SK-MEL-5 (cell line): Measurements from ENCODE around the gene CLIC4.

RAMPAGE:
- cytosol, long total RNA: no peak
- long total RNA: no peak
- nucleus, long total RNA: no peak
Measured at GRCh38 chr1:24676850-24677962, 34.1 kb downstream of the SRRM1 start.

RAMPAGE:
- cytosol, long total RNA: no peak
- long total RNA: no peak
- nucleus, long total RNA: no peak
Measured at GRCh38 chr1:24704422-24705171, 40.6 kb upstream of the CLIC4 start.

RAMPAGE:
- cytosol, long total RNA: no peak
- long total RNA: no peak
- nucleus, long total RNA: no peak
Measured at GRCh38 chr1:24743369-24743703, 1.9 kb upstream of the CLIC4 start.

GRCh38 chr1:24744650-24745684, at the start of gene CLIC4:
CLIC4 (plus strand) TSS chr1:24745447.
RAMPAGE:
- cytosol, long total RNA: start-site peak on the plus strand at chr1:24745381-24745497, 2,877 and 1,216 reads in 2 replicates
- long total RNA: start-site peak on the plus strand at chr1:24745371-24745487, 1,003 and 586 reads in 2 replicates
- nucleus, long total RNA: no peak

DNA sequence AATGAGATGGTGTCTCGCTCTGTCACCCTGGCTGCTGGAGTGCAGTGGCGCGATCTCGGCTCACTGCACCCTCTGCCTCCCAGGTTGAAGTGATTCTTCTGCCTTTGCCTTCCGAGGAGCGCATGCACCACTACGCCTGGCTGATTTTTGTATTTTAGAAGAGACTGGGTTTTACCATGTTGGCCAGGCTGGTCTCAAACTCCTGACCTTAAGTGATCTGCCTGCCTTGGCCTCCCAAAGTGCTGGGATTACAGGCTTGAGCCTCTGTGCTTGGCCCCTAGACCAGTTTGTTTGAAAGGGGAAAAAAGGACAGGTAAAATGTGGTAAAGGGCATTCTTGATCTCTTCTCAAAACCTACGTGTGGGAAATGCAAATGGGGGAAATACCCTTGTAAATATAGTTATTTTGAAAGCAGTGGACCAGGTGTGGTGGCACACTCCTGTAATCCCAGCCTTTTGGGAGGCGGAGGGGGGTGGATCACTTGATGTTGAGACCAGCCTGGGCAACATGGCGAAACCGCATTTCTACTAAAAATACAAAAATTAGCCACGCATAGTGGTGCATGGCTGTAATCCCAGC, 3.4 kb downstream of the CLIC4 start:
RAMPAGE:
- cytosol, long total RNA: no peak
- long total RNA: no peak
- nucleus, long total RNA: no peak

DNA sequence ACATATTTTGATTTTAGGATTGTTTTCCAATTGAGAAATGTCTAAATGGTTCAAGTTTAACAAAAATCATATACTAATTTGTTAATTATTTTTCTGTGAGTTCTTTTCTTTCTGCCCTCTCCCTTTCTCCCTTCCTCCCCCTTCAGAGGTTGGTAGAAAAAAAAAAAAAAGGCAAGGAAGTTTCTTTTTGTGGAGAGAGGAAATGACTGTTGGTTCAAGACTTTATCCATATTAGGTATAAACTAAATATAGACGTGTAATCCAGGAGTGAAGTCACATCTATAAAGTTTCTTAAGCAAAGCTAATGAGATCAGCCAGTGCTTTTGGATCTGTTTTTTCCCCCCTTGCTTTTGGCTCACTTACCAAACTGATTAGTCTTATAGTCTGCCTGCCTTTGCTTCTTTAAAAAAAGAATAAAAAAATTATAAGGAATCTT, 24.9 kb downstream of the CLIC4 start:
RAMPAGE:
- cytosol, long total RNA: no peak
- long total RNA: no peak
- nucleus, long total RNA: no peak

RAMPAGE:
- cytosol, long total RNA: no peak
- long total RNA: no peak
- nucleus, long total RNA: no peak
Measured at GRCh38 chr1:24915444-24915756, 14.7 kb downstream of the RUNX3 start.

DNA sequence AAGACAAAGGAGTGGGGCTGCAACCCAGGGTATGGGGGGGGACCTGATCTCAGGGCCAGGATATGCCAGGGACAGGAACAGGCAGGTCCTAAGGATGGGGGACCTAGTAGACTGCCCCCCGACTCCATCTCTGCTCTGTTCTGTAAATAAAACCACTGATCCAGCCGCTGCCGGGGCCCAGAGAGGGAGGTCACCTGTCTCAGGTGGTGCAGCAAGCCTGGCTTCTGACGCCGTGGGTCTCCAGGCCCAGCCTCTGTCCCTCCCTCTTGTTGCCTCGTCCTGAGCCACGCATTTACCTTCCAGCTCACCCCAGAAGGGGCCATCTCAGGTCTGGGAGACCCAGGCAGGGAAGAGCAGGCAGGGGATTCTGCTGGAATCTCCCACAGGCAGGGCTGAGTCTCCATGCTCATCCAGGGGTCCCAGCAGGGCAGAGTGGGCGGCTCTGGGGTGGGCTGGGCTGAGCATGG, 13.4 kb downstream of the RUNX3 start:
RAMPAGE:
- cytosol, long total RNA: no peak
- long total RNA: no peak
- nucleus, long total RNA: no peak

GRCh38 chr1:24921980-24923117, 7.7 kb downstream of the RUNX3 start:
RAMPAGE:
- cytosol, long total RNA: no peak
- long total RNA: no peak
- nucleus, long total RNA: no peak

DNA sequence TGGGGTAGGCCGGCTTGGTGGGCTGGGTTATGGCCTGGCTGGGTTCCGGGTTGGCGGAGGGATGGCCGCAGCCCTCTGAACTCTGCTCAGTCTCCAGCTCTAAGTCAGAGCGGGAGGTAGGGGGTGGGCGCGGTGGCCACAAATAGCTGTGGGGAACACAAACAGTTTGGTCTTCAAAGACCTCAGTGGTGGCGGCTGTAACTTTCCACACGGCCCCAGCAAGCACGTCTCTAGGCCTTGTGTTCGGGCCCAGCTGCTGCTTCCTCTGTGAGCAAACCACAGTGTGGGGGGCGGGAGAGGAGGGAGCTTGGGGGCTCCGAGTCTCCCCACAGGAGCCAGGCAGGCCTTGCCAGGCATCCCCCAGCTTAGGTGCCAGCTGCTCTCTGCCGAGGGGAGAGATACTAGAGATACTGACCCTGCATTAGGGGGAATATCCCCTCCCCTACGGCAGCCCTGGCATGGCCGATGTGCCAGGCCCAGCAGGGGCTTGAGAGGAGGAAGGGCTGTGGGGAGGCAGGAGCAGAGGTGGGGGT, 67.5 kb upstream of the RUNX3 start:
RAMPAGE:
- cytosol, long total RNA: no peak
- long total RNA: no peak
- nucleus, long total RNA: no peak

DNA sequence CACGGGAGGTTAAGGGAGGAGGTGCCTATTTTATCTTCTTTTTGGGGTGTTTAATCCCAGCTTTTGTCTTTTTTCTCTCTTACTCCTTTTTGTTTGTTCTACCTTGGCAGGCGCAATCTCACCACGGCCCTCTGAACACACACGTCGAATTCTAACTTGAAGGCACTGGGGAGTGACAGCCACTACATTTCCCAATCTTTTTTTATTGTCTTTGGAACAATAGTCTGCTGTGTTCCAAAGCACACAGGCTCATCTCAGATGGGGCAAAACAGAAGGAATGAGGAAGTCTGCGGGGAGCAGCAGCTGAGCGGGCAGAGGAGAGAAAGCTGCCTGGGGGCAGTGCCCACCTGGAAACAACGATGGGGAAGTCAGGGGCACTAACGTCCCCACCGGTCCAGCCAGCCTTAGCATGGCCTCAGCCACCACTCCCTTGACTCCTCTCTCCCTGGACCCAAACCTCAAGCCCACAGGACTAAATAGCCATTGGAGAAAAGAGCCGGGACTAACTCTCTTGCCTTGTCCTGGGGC, 34.3 kb downstream of the SYF2 start:
RAMPAGE:
- cytosol, long total RNA: no peak
- long total RNA: no peak
- nucleus, long total RNA: no peak

GRCh38 chr1:25239569-25240617, 7.4 kb downstream of the RSRP1 start:
RAMPAGE:
- cytosol, long total RNA: no peak
- long total RNA: no peak
- nucleus, long total RNA: no peak

RAMPAGE:
- cytosol, long total RNA: no peak
- long total RNA: no peak
- nucleus, long total RNA: no peak
Measured at GRCh38 chr1:25245592-25246391, 1.5 kb downstream of the RSRP1 start.

RAMPAGE:
- cytosol, long total RNA: no peak
- long total RNA: no peak
- nucleus, long total RNA: no peak
Measured at GRCh38 chr1:25266417-25266966, 5.8 kb upstream of the RHD start.

DNA sequence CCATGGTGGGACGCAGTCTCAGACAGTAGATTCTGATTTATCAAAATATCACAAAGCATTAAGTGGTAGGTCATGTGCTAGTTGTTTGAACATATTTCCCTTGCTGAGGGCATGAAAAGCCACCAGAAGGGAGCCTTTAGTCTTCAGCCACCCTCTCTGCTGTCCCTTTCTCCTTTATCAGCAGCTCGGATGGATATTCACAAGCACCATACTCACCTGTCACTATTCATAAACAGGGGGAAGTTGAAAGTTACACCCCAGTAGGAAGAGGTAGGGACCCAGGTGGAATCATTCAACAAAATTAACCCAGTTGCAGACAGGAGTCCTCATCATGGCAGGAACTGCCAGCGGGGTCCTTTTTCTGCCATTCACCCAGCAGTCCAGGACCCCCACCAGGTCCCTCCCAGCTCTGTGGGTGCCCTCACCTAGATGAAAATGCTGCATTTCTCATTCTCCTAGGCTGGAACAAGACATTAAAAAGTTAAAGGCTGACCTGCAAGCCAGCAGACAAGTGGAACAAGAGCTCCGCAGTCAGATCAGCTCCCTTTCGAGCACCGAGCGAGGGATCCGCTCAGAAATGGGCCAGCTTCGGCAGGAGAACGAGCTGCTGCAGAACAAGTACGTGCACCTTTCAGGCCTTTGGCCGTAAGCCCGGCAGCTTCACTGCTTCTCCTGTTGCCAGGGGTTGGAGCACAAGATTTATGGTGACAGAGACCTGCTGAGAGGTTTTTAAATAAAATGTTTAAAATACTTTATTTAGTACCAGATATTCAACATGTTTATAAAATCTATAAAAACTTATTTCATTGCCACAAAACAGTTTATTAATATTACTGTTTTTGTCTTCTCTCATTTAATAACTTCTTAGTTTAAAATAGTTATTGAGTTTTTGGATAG, 53.2 kb downstream of the MACO1 start:
RAMPAGE:
- cytosol, long total RNA: no peak
- long total RNA: no peak
- nucleus, long total RNA: no peak

DNA sequence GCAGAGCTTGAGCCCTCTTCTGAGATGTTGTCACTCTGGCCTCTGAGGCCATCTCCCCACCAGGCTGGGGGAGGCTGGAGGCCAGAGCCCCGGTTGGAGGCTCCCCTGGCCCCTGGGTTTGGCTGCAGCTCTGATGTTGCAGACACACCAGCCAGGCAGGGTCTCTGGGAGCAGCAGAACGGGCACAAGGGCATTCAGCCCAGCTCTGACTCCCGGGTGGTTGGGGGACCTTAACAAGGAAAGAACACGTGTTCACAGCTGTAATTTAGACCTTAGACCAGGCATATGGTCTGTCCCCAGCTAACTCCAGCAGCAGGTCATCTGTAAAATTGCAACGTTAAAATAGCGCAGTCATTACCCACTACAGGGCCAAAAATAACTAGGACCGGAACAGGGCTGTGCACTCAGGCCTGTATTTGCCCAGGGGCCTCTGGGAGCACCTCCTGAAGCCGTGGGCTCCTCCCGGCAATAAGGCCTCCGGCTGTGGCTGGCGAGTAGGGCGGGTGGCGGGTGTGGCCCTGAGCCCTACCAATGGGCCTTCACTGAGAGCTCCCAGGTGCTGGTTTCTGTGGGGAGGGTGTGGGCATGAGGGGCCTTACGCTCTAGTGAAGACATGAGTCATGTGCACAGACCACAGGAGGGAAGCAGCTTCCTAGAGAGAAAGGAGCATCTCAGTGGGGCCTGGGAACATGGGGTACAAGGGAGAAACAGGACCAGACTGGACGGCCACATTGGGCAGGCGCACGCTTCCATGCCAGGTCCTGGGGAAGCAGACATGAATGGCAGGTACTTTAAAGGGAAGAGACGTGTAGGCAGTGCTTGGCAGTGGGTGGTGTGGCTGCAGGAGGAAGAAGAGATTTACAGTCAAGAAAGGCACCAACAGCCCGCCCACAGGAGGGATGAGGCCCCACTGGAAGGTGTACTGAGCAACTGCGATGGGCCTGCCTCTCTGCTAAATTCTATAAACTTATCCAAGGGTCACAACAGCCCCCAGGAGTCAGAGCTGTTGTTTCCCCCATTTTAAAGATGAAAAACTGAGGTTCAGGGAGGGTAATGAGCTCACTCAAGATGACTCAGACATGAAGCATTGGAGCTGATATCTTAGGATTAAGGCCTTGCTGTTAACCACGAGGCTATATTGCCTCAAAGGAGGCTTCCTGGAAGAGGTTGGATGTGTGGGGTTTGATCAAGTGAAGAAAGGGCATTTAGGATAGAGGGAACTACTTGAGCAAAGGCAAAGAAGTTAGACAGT, 6.3 kb downstream of the LDLRAP1 start:
RAMPAGE:
- cytosol, long total RNA: no peak
- long total RNA: no peak
- nucleus, long total RNA: no peak

RAMPAGE:
- cytosol, long total RNA: no peak
- long total RNA: no peak
- nucleus, long total RNA: no peak
Measured at GRCh38 chr1:25568953-25569391, 25.6 kb downstream of the LDLRAP1 start.

DNA sequence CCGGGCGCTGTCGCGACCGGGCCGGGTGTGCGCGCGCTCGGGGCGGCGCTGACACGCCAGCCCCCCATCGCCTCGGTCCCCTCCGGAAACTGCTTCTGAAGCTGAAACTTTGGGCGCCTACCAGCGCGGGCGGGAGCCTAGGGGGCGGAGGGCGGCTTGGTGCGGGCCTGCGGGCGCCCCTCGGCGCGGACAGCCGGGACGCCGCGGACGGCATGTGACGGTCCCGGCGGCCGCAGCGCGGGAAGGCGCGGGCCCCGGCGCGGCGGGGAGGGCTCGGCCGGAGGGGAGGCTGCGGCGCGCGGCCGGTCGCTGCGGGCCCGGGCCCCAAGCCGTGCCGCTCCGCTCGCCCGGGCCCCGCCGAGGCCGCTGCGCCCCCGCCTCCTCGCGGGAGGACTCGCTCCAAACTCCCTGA, 641 bp downstream of the MAN1C1 start:
RAMPAGE:
- cytosol, long total RNA: no peak
- long total RNA: no peak
- nucleus, long total RNA: no peak

DNA sequence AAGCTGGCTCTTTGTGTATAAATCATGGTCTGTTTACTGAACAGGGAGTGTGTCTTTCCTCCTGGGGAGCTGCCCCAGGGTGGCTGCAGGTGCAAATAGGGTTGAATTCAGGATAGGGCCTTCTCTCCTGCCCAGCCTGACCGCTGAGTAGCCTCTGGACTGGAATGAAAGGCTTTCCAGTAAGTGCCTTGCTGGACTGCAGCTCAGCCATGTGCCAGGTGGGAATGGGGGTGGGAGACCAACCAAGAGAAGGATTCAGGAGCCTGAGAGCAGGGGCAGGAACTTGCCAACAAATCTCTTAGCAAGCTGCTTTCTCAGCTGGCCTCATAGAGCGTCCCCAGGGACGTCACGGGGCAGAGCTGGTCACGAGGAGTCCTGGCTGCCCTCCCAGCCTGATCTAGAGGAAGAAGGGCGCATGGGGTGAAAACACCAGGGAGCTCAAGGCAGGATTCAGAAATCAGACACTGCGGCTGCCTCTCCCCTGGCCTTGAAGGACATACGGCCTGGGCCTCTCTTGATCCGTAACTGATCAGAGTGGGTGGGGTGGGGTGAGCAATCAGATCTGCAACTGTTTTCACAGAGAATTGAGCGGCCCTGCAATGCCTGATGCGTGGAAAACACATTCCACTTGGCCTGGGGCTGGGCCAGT, 56.5 kb upstream of the SELENON start:
RAMPAGE:
- cytosol, long total RNA: no peak
- long total RNA: no peak
- nucleus, long total RNA: no peak

DNA sequence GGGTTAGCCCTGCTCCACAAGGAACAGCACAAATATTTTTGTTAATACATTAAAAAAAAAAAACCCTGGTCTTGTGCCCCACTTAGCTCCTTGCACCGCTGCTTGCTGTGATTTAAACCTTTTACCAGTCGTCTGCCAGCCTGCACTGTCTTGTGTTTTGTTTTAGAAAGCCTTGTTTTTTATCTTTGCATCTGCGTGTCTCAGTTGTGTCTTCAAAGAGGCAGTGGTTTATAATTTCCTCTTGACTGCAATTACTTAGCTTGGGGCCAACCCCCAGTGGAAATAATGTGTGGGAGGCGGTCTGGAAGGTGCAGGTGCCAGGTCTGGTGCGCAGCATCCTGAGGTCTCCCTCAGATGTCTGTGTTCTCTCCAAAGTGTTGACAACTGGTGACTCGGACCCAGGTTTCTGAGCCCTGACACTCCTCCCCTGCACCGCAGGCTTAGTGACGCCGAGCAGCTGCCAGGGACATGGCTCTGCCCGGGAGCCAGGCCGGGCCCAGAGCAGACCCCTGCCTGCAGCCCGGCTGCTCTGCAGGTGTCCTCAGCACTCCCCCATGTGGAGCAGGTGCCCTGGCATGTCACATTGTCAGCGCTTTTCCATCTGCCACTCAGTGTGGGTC, 25.1 kb upstream of the SELENON start:
RAMPAGE:
- cytosol, long total RNA: no peak
- long total RNA: no peak
- nucleus, long total RNA: no peak